ENCODE measurements around a stretch of chr6.

- RRBS, result no CpG with 5 or more reads among the region's 7 CpGs
Measured at GRCh38 chr6:152300299-152300922, 336.8 kb downstream of the SYNE1 start.

DNA sequence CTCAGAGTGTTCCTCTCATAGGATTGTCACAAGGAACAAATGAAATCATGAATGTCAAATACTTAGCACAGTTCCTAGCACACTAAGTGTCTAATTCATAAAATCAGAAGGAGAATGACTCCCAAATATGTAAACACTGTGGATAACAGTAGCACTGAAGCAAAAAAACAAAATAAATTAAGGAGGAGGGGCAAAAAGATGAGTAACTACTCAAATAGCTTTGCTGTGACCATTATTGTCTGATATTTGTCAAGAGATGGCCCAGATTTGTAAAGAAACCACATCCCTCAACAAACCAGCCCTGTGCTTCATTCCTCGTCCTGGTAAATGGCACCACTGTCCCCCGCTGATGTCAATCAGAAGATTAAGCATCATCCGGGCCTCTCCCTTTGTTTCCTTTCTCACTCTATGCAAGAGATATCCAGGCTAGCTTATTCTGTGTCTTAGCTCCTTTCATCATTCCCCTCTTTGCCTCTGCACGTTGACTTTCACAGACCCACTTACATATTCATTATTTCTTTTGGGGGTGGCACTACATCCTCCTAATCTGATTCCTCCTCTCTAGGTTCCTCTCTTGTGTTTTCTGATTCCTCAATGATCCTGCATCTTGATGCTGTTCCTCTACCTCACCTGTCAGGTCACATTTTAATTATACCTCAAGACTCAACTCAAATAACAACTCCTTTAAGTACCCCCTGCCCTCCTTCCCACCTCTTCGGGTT, 259.0 kb downstream of the SYNE1 start:
- RRBS, result no CpG with 5 or more reads among the region's 5 CpGs

GRCh38 chr6:152984091-152984466, 1.2 kb upstream of the FBXO5 start:
- RRBS, result no CpG with 5 or more reads among the region's 11 CpGs

GRCh38 chr6:152987104-152987566, 4.3 kb upstream of the FBXO5 start:
- RRBS, result no CpG with 5 or more reads among the region's 5 CpGs

DNA sequence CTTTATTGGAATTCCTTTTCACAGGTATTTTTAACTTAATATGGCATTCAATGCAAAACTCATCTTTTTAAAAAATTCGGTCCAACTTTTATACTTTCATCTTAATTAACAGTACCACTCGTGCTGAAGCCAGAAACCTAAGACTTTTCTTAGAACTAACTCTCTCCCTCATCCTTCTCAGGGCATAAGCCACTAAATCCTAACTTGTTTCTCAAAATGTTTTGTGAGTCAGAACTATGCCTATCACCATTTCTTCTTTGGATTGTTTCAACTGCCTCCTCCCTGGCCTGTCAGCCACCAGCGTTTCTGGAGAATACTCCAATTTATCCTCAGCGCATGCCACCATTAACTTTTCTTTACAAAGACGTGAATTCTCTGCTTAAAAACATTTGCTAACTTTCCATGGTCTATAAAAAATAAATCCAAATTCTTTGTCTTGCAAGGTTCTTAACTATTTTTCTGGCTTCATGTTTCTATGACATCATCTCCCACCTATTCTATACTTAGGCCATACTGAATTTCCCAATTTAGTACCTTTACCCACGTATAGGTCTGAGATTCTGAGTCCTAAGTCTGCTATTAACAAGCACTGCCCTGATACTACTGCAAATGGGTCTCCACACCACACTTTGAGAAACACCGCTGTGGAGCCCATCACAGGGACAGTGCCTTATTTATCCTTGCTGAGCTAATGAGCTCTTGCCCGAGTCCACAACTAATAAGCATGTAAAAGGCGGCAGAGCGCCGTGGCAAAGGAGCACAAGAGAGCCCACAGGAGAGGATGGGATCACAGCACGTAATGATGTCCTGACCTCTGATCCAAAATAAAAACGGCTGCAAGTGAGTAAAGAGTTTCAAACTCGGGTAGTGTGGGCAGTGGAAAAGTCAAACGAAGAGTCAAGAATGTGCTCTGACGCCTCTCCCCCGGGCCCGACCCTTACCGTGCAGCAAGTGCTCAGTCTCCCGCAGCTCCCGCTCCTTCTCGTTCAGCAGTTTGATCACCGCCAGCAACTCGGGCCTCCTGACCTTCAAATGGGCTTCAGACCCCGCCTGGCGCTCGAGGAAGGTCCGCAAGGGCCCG, 683 bp downstream of the MTRF1L start:
- RRBS, result no CpG with 5 or more reads among the region's 29 CpGs

DNA sequence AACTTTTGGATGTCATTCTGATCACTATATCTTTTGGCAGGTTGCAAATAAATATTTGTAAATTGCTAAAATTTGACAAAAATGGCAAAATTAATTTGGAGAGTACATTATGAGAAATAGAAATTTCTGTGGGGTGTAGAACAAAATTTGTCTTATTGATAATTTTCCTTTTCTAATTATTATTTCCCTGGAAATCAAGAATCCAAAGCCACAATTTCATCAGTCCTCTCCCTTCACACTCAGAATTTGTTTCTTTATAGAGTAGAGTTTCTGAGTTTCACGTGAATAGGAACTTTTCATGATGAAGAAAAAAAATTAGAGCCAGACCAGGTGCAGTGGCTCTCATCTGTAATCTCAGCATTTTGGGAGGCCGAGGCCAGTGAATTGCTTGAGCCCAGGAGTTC, 59.6 kb downstream of the OPRM1 start:
- RRBS, result no CpG with 5 or more reads among the region's 2 CpGs

DNA sequence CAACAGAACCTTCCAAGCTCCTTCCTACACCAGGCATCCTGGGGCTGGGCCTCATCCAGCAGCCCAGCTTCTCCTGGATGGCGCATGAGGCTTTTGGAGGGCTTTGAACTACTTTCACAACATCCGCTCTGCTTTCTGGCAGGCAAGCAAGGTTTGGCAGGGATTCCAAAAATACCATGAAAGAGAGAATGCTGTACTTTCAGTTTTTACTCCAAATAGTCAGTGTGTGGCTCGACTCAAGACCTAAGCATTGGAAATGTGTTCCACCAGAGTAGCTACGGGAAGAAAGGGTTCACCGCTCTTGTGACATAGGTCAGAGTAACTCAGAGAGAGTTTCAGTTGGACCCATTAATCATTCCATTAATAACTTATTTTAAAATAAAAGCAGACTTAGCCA, 125.4 kb downstream of the OPRM1 start:
- RRBS, result no CpG with 5 or more reads among the region's 5 CpGs

GRCh38 chr6:154256936-154257630, 99.5 kb downstream of the IPCEF1 start:
- RRBS, result no CpG with 5 or more reads among the region's 3 CpGs

- RRBS, result no CpG with 5 or more reads among the region's 2 CpGs
Measured at GRCh38 chr6:154330569-154330786, 26.1 kb downstream of the IPCEF1 start.

- RRBS, result 5% methylated on average over 4 of the region's 26 CpGs
Measured at GRCh38 chr6:154509298-154509715, 1.2 kb downstream of the CNKSR3 start.

GRCh38 chr6:154509716-154510485, 584 bp downstream of the CNKSR3 start:
- RRBS, result 2% methylated on average over 36 of the region's 68 CpGs

DNA sequence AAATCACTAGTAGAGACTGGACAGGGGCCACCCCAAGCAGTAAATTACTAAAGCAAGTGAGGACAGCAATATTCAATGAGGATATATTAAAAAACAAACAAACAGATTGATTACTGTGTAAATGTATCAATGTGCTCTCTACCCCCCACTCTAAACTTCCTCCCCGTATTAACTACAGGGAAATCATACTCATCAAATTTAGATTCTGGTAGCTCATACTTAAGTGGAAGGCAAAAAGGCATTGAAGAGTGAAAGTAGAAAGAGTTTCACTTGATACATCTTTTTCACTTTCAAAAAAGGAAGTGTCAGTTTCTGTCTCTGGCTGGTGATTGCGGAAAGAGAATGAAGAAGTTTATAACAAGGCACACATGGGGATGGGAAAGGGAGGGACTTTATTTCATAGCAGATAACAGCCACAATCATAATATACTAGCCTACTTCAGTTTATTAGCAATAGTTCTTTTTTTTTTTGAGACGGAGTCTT, 49.1 kb upstream of the SCAF8 start:
- RRBS, result no CpG with 5 or more reads among the region's 3 CpGs

- RRBS, result 2% methylated on average over 29 of the region's 86 CpGs
Measured at GRCh38 chr6:154733573-154734807, 774 bp downstream of the SCAF8 start.

DNA sequence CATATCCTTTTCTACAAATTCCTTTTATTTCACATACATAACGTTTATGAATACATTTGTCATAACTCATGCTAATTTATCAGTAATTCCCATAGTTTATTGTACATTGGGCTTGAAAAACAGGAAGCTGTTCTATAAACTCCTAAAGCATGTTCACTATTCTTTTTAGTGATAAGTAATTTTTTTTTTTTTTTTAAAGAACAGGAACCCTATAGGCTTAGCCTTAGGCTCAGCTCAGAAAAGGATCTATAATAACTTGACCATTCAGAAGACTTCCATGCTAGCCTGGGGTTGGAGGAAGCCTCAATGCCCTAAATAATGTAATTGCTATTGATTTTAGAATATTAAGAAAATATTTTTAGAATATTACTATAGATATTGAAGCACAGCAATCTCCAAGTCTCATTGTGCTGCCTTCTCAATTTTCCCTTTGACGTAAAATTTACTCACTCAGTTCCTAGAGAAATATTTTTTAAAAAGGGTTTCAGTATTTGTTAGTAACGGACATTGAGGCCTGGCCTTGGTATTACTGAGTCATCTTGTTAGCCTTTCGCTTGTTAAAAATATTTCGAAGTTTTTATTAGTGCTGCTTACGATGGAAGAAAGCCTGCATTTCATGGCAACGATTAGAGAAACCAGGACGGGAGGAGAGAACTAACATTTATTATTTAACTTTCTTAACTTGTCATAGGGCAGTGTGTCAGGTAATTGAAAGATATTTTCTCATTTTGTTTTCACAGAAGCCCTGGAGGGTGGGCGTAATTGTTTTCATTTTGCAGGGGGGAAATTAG, 82.1 kb downstream of the TIAM2 start:
- RRBS, result no CpG with 5 or more reads among the region's 9 CpGs

- RRBS, result no CpG with 5 or more reads among the region's 6 CpGs
Measured at GRCh38 chr6:155170906-155171672, 92.7 kb upstream of the CLDN20 start.

DNA sequence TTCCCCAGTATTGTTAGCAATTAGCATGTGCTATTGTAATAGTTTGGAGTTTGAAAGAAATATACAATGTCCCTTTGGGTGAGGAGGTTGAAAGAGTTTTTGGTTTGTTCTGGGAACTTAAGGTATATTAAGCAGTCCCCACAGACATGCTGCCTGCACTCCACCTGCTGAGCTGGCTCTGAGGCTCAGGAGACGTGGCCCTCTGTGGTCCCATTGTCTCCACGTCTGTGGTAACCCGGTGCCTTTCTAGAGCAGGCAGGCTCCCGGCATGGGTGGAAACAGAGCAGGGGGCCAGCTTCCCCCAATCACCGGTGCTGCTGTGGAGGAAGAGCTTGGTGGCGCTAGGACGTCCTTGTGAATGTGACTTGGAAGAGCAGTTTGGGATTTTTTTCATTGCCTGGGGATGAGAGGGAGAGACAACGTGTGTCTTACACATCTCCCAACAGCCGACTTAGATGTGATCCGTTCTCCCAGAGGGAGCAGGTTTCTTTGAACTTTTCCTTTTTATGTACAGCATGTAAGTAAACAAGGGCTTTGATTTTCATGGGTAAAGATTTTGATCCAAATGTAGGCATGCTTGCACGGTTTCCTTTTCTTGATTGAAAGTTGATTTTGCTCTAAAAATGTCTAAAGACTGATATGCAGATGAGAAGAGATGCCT, 47.1 kb upstream of the CLDN20 start:
- RRBS, result 50% methylated on average over 1 of the region's 11 CpGs

- RRBS, result no CpG with 5 or more reads among the region's 11 CpGs
Measured at GRCh38 chr6:155257504-155258079, 6.2 kb upstream of the CLDN20 start.

DNA sequence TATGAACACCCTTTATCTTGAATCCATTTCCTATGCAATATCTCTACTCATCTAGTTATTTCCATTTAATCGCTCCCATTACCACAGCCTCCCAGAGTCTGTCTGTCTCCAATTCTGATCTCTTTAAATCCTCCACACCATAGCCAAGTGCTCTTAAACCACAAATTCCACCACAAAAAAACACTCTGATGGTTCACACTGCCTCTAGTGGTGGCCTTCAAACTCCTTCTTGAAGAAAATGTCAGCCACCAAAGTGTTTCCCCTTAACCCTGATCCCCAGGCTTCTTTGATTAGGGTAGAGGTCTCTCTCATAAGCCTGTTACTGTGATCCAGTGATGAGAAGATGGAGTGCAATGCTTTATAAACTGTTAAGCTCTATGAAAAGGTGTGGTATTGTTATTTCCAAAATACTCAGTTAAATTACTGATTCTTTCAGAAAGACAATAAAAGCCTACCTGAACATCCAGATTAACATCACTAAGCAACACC, 4.3 kb downstream of the CLDN20 start:
- RRBS, result no CpG with 5 or more reads among the region's 1 CpG

GRCh38 chr6:155834969-155835404, 379.3 kb upstream of the NOX3 start:
- RRBS, result no CpG with 5 or more reads among the region's 9 CpGs

DNA sequence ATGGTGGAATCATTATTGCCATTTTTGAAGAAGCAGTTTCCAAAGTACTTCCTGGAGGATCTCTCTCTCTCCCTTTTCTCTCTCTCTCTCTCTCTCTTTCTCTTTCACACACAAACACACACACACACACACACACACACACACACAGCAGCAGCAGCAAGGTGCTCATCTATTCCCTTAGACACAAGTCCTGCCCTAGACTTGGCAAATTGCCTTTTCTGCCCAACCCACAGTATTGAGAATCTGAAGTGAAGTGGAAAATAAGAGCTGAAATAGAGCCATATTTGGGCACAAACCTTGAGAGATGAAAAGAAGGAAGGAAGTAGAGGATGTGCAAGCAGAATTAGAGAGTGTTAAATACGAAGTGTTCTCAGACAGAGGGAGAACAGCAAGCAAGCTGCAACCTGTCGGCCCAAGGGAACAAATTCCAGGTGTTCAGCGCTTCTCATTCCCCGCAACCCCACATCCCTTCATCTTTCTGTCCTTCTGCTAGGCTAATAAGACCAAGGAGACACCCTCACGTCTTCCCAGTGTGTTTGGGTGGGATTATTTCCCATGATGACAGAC, 557.5 kb upstream of the NOX3 start:
- RRBS, result no CpG with 5 or more reads among the region's 5 CpGs

Data from AG09309 (cell line).